Tongue (tissue), 2 donors: ENCODE measurements around a stretch of chr1.

DNA sequence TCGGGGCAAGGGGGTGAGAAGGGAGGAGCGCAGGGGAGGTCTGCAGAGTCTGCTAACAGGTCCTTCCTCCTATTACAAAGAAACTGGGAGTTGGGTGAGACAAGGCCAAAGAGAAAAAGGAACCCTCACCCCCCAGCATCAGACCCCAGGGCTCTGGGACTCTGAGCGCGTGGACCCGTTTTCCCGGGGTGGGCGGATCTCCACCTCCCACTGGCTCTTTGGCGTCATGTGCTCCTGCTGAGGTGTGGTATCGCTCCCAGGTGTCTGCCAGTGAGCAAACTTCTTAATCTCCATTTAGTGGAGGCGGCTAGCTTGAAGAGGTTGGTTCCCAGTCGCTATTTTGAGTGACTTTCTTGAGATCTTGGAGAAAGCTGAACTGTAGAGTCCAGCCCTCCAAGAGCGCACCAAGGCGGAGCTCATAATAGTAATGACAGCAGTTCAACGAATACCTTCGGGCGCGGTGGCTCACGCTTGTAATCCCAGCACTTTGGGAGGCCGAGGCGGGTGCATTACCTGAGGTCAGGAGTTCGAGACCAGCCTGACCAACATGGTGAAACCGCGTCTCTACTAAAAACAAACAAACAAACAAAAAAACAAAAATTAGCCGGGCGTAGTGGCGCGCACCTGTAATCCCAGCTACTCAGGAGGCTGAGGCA is 674 bp downstream of the MTARC1 start:
- RAMPAGE, long total RNA = no peak

GRCh38 chr1:220894089-220894895 is 15.0 kb downstream of the HLX start:
- RAMPAGE, long total RNA = no peak

DNA sequence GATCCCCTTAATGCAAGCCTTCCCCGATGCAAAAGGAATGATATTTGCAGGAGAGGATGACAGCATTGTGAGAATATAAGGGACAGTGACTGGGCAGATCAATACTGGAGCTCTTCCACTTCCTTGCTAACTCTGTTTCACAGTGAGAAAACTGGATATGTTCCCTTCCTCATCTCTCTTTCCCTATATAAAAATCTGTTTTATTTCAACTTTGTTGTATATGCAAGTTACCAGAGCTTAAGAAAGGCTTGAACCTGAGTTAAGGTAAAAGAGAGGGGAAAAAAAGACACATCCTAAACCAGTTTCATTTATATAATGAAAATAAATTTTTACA is 40.8 kb downstream of the DUSP10 start:
- RAMPAGE, long total RNA = no peak

DNA sequence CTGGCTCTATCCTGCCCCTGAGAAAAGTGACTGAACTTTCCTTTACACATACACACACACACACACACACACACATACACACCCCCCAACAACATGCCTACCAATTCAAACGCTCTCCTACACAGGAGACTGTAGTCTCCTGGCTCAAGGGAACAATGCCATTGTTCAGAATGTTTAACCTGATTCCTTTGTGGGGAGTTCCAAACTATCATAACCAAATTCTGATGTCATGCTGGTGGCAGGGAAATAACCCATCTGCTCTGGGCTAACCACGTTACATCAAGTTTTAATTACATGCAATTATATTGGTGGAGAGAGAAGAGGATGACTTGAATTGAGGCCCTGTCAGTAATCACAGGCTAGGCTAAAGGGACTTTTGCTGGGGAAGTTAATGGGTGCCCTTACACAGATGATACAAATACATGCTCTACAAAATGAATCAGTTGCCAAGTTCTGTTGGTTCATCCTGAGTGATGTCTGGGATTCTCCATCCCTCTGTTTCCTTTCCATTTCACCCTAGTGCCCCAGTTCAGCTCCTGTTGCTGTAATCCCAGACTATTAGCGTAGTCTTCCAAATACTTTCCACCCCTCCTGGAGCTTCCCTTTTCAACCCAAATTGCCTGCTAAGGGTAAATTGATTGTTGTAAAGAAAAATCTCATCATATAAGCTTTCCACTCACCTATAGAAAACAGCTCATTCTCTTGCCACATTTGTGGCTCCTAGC is 52.5 kb upstream of the DUSP10 start:
- RAMPAGE, long total RNA = no peak

GRCh38 chr1:221826703-221827222 is 84.9 kb upstream of the DUSP10 start:
- RAMPAGE, long total RNA = no peak

GRCh38 chr1:221886962-221887798 is 145.3 kb upstream of the DUSP10 start:
- RAMPAGE, long total RNA = no peak

- RAMPAGE, long total RNA = no peak
Measured at GRCh38 chr1:222266223-222266783, 281.6 kb downstream of the HHIPL2 start.

- RAMPAGE, long total RNA = no peak
Measured at GRCh38 chr1:222455040-222455406, 92.9 kb downstream of the HHIPL2 start.

- RAMPAGE, long total RNA = no peak
Measured at GRCh38 chr1:222455411-222455891, 92.5 kb downstream of the HHIPL2 start.

GRCh38 chr1:222464831-222465161 is 83.1 kb downstream of the HHIPL2 start:
- RAMPAGE, long total RNA = no peak

DNA sequence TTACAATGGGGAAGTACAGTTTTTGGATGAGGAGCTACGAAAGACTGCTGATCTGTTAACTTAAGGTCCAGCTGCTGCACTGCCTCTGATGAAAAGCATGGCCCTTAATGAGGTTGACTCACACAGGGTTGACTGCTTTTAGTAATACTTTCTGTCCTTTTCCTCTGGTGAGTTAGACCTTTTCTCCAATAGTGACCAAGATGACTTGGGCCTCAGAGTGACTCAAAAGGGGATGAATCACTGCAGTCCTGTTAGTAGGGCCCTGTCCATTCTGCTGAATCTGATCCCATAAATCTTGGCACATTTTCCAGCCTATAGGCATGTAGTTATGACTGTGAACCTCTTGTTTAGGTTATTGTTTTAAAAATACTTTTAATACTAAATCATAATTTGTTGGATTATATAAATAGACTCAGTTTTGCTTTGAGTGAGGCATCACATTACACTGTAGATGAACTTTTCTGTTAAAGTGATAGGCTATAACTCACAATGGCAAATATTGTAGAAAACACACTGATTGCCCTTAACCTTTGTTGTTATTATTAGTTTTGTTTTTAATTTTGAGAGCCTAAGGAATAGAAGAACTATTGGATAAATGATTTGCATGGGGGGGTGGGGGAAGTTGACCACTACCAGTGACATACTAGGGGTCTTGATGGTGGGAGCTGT is 2.8 kb downstream of the DISP1 start:
- RAMPAGE, long total RNA = no peak

DNA sequence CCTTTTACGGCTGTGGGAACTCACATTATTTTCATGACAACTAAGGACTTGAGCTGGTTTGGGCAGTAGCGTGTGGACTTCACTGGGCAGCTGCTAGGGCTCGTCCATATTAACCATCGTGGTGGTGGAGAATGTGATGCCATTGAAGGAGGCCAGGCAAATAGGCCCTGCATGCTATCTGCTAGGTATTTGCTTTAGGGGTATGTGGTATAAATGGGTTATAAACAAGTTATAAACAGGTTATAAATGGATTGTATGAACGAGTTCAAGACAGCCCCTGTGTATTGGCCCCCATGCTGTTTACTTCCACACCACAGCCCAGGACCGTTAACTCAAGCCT is 50.9 kb downstream of the TLR5 start:
- RAMPAGE, long total RNA = no peak

GRCh38 chr1:223180605-223181500 is 37.8 kb upstream of the TLR5 start:
- RAMPAGE, long total RNA = no peak

DNA sequence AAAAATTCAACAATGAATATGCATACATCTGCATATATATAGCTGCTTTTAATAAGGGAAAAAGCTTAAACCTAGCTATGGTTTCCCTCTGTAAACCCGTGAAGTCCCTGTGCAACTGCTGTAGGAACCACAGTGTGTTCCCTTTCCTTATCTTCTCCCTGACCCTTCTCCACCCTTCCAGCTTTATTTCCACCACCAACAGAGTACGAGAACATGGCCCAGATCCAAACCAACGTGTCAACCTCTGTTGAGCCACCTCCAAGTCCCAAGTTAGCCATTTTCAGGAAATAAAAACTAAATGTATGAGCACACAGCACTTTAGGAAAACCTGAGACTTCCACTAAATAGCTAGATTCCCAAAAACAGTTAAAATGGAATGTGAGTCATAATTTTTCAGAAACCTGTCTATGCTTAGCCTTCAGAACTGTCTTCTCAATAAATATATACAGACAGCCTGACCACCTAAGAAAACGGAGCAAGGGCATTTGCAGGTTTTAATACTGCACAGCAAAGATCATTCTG is 20.2 kb downstream of the SUSD4 start:
- RAMPAGE, long total RNA = no peak

- RAMPAGE, long total RNA = no peak
Measured at GRCh38 chr1:223362877-223363874, 800 bp downstream of the SUSD4 start.

DNA sequence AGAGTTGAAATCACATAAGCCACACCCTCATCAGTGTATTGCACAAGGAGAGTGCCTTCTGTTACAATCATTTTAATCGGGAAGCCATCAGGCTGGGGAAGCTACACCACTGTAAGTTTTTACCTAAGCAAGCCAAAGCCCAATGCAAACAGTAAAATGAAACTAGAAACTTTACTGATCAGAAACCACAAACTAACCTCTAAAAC is 26.2 kb downstream of the CAPN8 start:
- RAMPAGE, long total RNA = no peak

DNA sequence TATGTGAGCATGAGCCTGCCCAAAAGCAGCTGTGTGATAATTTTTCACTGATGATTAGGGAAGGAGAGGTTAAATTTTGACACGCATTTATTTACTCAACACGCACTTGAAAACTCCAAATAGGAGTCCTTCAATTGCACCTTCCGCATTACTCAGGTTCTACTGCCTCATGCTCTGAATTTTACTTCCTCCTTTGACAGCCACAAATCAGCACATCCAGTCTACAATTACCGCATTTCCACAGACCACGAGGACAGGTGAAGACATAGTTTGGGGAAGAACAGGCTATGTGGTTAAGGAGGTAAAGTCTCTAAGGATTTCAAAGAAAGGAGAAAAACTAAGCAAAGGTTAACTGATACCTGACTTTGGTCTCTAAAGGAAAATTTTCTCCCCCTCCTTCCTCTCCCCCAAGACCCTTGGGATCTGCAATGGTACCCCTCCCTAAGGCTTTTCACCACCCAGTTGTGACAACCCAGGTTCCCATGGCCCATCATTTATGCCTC is 2.5 kb downstream of the CAPN8 start:
- RAMPAGE, long total RNA = no peak

DNA sequence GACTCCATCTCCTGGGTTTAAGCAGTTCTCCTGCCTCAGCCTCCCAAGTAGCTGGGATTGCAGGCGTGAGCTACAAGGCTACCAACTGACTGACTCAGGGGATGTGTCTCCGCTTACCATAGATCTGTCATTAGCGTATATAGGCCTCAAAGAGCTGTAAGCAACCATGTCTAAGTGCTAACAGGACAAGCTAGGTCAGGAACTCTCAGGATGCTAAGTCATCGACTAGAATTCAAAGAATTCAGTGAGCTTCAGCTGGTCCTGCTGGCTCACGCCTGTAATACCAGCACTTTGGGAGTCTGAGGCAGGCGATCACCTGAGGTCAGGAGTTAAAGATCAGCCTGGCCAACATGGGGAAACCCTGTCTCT is 29.5 kb downstream of the CAPN2 start:
- RAMPAGE, long total RNA = no peak

DNA sequence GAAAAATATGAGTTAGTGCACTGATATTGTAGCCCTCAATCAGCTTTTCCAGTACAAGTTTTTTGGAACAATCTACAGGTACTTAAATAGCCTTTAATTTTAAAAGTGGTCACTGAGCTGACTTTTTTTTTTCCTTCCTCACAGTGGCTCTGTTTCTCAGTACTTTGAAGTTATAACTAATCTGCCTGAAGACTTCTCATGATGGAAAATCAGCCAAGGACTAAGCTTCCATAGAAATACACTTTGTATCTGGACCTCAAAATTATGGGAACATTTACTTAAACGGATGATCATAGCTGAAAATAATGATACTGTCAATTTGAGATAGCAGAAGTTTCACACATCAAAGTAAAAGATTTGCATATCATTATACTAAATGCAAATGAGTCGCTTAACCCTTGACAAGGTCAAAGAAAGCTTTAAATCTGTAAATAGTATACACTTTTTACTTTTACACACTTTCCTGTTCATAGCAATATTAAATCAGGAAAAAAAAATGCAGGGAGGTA is 62.4 kb downstream of the CAPN2 start:
- RAMPAGE, long total RNA = no peak

DNA sequence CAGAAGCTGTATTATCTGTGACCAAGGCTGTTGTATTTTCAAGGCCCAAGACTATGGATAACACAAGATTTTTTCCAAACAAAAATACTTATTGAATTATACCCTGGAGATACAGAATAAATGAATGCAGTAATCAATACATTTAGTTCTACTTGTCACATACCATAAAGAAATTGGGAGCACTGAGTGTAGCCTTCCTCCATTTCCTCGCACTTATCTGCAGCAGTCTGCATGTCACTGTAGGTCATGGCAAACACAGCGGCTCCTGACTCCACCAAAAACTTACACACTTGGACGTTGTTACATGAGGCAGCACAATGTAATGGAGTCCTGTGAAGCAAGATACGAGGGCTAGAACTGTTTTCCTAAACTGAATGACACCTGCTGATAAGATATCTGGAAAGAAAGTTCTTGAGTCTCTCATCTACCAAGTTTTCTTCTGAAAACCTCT is 56.9 kb downstream of the TP53BP2 start:
- RAMPAGE, long total RNA = no peak